AG04449 (cell line): ENCODE data around the gene UQCC2.

- RRBS, result no CpG with 5 or more reads among the region's 3 CpGs
Observed at GRCh38 chr6:32944291-32944952, 3.6 kb upstream of the HLA-DMB start.

GRCh38 chr6:32970097-32970542 is 1.7 kb downstream of the BRD2 start:
- RRBS, result 5% methylated on average over 2 of the region's 17 CpGs

GRCh38 chr6:32984726-32985157 is 16.3 kb downstream of the BRD2 start:
- RRBS, result no CpG with 5 or more reads among the region's 7 CpGs

GRCh38 chr6:33015259-33015726 is 5.9 kb upstream of the HLA-DOA start:
- RRBS, result no CpG with 5 or more reads among the region's 3 CpGs

DNA sequence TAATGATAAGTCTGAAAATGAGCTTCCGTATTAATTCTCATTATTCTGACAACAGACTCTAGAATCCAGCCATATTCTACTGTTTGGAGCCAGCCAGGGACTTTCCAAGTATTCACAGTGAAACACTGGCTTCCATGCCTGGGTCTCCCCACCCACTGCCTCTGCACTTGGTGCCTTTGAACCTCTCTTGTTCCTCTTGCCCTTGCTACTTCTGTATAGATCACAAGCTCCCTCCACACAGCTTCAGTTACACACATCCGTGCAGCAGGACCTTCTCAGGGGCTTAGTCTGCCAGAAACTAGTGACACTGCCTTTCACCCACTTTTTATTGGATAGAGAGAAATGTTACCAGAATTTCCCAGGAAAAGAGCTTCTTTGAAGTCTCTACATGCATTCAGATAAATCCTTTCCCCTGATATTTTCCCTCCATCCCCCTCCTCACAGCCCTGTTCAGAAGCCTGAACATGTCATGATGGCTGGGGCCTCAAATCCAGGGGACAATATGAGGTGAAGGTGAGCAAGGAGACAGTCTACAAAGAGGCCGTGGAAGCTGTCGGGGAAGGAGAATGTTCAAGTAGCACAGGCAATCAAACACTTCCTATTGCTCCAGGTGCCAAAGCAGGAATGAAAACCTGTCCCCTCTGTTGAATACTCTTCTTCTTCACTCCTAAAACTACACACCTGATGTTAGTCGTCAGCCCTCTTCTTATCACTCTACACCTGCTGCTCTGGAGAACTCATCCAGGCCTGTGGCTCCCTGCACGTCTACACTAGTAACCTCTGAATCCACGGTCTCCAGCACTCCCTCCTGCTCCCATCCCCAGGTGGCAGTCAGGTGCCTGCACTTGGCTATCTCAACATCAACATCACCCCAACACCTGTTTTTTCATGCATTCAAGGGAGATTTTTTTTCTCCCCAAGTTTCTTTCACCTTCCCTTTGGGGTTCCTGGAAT is 20.2 kb upstream of the HLA-DOA start:
- RRBS, result no CpG with 5 or more reads among the region's 7 CpGs

GRCh38 chr6:33197961-33199023 is 2.2 kb downstream of the RXRB start:
- RRBS, result no CpG with 5 or more reads among the region's 8 CpGs

- RRBS, result 5% methylated on average over 3 of the region's 12 CpGs
Observed at GRCh38 chr6:33206791-33207297, 1.5 kb upstream of the RING1 start.

- RRBS, result 71% methylated on average over 2 of the region's 11 CpGs
Observed at GRCh38 chr6:33304418-33304900, 5.7 kb upstream of the RGL2 start.

GRCh38 chr6:33316496-33317147 is 922 bp downstream of the ZBTB22 start:
- RRBS, result 15% methylated on average over 2 of the region's 17 CpGs

- RRBS, result no CpG with 5 or more reads among the region's 7 CpGs
Observed at GRCh38 chr6:33343780-33344205, 14.7 kb upstream of the SMIM40 start.

DNA sequence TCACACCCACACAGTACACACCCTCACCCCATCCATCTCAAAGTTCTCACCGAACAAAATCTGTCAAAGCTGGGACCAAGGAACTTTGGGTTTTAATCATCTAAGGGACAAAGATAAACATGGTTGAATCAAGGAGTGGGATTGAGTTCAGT is 1.2 kb downstream of the CUTA start:
- RRBS, result no CpG with 5 or more reads among the region's 1 CpG

GRCh38 chr6:33433353-33434017 is 13.6 kb downstream of the SYNGAP1 start:
- RRBS, result 3% methylated on average over 5 of the region's 17 CpGs

DNA sequence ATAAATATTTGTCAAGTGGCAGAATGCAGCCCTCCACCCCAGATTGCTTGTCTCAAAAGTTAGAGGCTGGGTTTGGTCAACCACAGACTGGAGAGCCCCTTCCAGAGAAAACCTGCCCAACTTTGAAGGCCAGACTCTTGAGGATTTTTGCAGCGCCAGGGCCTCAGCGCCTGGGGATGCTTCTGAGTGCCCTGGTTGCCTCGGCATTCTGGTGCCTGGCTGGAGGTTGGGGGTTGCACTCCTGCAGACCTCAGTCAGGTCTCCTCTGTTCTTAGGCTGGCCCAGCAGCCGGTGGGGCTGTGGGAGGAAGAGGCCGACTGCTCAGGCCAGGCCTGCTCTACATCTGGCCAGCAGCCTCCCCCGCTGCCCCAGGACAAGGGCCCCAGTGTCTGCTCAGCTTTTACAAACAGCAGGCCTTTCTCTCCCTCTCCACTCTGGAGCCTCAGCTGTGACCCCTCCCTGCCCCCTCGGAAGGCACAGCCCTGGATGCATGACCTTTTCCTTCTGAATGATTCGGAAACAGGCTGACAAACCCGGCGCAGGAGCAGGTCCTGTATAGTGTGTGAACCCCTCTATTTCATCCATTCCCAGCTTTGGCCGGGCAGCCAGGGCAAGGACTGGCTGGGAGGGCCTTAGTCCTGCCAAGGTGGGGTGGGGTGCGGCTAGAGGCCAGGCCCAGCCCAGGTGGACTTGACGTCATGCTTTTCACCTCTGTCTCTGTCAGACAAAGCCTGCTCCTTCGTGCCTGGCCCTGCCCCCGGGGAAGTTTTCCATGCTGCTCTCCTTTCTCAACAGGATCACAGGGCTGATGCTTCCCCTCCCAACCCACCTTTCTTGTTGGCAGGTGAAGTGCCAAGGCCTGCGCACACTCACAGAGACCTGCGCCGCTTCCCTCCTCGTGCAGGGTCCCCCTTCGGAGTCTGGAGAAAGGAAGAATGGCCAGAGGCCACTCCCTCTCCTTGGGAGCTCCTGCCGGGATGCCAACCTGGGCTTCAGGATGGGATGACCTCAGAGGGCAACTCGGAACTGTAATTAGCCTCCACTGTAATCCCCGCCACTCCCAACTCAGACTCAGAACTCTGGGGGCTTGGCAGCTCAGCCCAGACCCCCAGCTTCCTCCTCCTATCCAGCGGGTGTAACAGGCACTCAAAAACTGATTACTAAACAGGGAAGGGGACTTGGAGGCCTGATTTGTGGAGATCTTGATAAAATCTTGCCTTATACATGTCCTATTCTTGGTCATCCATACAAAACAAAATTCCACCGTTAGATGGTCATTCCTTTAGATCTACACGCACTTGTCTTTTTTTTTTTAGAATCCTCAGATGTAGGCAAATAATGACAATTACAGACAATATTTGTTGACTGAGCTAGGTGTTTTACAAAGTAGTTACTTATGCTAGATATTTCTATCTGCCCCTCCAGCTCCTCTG is 10.0 kb upstream of the ITPR3 start:
- RRBS, result no CpG with 5 or more reads among the region's 26 CpGs

DNA sequence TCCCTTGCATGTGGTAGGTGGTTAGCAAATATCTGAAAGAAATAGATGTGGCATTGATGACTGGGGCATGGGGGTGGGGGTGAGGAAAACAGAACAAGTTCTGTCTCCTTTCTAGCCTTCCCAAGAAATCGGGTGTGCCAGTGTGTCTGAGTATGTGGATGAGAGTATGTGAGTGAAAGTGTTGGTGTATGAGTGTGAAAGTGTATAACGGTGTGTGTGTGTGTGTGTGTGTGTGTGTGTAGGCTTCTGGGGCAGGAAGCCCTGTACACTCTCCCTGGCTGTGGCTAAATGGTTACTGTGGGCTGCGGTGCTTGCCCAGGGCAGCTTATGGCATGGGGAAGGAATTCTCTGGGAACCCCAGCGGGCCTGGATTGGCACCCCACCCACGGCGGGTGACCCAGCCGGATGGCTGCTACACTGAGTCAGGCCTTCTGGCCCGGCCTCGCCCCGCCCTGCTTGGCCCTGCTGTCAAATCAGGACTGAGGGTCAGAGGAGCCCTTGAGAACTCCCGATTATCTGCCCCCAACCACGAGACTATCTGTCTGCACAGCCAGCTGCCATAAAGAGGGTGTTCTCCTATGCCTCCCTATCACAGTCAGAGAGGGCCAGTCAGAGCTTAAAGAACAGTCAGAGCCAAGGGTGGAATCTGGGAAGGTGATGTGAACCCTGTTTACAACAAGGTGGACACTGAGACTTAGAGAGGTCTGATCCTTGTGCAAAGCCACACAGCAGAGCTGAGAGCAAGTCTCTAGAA is 7.4 kb upstream of the ITPR3 start:
- RRBS, result no CpG with 5 or more reads among the region's 12 CpGs

GRCh38 chr6:33619488-33619832 is 1.7 kb upstream of the ITPR3 start:
- RRBS, result no CpG with 5 or more reads among the region's 3 CpGs

GRCh38 chr6:33640218-33641015 is 19.3 kb downstream of the ITPR3 start:
- RRBS, result no CpG with 5 or more reads among the region's 16 CpGs

- RRBS, result no CpG with 5 or more reads among the region's 4 CpGs
Observed at GRCh38 chr6:33673498-33673877, 38.0 kb downstream of the UQCC2 start.

GRCh38 chr6:33690680-33690975 is 20.9 kb downstream of the UQCC2 start:
- RRBS, result no CpG with 5 or more reads among the region's 9 CpGs

- RRBS, result 3% methylated on average over 18 of the region's 73 CpGs
Observed at GRCh38 chr6:33711217-33712402, at the start of gene UQCC2. Gene UQCC2 (minus strand): TSS chr6:33711700.

- RRBS, result no CpG with 5 or more reads among the region's 15 CpGs
Observed at GRCh38 chr6:33716830-33717800, 5.6 kb upstream of the UQCC2 start.